REH cell (cell line): ENCODE results near the gene LLPH.

DNA sequence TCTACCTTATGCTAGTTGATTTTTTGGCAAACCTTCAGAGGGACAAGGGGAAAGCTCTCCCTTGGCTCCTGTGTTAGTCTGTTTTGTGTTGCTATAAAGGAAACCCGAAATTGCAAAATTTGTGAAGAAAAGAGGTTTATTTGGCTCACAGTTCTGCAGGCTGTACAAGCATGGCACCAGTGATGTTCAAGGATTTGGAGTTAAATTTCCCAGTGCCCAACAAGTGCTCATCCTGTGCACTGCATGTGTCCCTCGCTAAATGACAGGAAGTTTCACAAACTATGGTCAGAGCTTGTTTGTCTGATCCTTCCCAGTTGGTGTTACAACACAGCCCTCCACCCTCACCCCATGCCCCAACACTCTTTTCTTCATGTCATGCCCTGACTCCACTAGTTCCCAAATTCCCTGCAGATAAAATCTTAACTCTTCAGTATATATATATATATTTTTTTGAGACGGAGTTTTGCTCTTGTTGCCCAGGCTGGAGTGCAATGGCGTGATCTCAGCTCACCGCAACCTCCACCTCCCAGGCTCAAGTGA is 13.9 kb upstream of the RASSF3 start:
- PRO-cap: no peak

- PRO-cap: no peak
Measured at GRCh38 chr12:64679139-64680103, 69.1 kb downstream of the RASSF3 start.

- PRO-cap: bidirectional peak, plus-strand start at chr12:65170294, minus-strand start at chr12:65170145; bidirectional peak, plus-strand start at chr12:65170523, minus-strand start at chr12:65170493
Measured at GRCh38 chr12:65169854-65170786, 737 bp downstream of the LEMD3 start.

- PRO-cap: no peak
Measured at GRCh38 chr12:65327476-65328112, 49.1 kb downstream of the MSRB3 start.

DNA sequence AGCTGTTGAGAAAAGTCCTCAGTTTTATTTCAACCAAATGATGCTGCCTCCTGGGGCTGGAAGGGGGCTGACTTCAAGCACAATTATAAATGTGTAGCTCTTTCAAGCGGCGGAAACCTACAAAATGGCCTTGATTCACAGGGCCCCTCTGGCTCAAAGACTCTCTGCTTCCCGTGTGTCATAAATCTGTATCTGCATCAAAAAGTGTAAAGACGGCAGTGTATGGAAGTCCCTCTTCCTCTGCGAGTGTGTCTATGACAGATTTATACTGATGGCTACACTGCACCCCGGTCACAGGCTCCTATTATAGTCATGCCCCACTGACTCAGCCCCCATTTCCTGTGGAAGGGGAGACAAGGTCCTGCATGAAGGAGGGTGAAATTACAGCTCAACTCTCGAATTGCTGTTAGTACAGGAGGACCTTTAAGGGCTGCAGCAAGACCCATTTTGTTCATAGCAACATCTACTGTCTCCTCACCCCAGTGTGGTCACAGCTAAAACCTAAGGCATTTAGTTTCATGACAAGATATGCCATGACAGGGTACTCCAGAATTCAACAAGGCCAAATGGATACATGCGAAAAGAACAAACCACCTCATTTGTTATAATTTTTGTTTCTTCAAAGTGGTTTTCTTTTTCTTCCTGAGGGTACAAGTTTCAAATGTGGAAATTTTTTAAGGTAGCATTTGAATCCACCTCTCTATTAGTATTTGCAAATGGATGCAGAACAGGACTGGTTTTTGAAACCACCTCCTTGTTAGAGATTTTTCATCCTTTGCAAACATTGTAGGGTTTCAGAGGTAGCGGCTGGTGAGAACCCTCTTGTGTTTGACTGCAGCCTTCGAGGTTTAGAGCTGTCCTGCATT is 68.7 kb downstream of the HMGA2 start:
- PRO-cap: no peak

DNA sequence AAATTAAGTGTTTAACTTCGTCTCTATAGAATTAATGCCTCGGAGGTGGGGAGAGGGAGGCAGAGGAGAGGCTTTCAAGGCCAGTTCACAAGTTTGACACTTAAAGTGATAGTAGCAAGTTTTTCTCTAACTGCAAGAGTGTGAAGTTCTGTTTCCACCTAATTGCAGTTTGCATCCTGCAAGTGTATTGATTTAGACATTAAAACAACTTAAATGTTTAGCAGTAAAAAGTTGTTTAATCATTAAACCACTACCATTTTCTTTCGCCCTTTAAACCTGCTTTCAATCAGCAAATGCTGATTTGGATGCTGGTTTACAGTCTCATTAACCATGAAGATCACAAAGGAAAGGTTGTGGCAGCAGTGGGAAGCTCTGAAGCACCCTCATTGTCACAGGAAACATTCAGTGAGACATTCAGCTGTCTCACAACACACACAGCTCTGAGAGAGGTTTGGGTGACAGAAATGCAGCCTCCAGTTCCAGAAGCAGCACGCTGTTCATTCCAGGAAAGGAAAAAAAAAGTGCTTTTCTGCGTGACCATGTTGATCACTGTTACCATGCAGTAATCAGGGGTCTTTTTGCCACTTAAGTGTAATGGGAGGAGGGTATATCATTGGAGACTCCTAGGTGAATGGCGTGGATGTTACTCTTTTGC is 102.2 kb downstream of the HMGA2 start:
- PRO-cap: unidirectional peak, plus-strand start at position 324 of the sequence

GRCh38 chr12:66127704-66128034 is 2.9 kb downstream of the LLPH start:
- PRO-cap: no peak

DNA sequence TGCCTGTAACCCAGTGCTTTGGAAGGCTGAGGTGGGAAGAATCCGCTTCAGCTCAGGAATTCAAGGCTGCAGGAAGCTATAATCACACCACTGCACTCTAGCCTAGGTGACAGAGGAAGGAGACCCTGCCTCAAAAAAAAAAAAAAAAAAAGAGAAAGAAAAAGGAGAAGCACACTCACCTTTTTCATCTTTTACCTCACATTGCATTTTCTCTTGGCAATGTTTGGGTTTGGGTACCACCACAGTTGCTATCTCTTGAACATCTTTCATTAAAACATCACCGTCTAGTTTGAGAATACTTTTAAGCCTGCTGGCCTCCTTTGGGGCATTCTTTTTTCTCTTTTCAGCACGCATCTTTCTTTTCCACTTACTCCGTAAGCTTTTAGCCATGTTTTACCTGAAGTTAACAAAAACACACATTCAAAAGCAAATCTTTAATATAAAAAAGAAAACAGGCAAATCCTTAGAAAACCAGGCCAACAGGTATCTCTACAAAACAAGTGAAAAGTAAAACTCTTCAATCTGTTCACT is 1.8 kb downstream of the LLPH start:
- PRO-cap: no peak

DNA sequence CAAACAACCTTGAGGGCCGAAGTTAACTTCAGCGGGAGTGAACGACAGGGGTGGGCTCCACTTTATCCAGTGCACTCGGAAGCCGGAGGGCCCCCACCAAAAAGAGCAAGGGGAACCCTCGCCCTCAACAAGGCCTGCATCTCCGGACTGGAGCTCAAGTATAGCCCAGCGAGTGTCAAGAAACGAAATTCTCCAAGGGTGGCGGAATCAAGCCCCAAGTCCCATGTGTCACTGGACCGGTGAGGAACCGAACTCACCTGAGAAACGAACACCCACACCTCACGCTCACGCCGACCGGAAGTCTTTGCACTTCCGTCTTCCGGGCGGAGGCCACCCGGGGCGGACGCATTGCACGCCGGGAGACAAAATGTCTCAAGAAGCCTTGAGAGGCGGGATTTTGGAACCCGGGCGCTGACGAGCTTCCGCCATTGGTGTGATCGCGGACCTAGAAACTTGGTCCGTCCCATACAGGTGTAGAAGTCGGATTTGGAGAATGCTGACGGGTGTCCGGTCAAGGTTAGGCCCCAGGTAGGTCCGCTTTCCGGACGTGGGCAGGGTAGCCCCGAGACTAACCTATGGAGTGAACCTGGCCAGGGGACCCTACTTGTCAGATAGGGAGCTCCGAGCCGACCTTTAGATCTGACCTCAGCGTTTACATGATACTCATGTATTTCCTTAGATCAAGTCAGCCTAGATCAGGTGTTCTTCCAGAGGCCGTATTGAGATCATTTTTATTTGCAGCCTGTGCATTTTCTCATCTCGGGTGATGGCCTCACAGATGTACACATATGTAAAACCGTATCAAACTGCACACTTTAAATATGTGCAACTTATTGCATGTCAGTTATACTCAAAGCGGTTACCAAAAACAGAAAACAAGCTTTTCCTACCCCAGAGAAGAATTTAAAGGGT is at the start of gene LLPH:
Gene LLPH, minus strand, starts transcription at position 303 of the 912 bp plus-strand sequence.
- PRO-cap: bidirectional peak, plus-strand start at position 414 of the sequence, minus-strand start at position 302 of the sequence; bidirectional peak, plus-strand start at position 747 of the sequence, minus-strand start at position 641 of the sequence

GRCh38 chr12:66190417-66191213 is 1.6 kb downstream of the IRAK3 start:
- PRO-cap: no peak

- PRO-cap: bidirectional peak, plus-strand start at chr12:67269641, minus-strand start at chr12:67269151
Measured at GRCh38 chr12:67269074-67269198, 222 bp upstream of the CAND1 start.

- PRO-cap: bidirectional peak, plus-strand start at chr12:67648013, minus-strand start at chr12:67647925
Measured at GRCh38 chr12:67647853-67648161, 738 bp upstream of the DYRK2 start.

DNA sequence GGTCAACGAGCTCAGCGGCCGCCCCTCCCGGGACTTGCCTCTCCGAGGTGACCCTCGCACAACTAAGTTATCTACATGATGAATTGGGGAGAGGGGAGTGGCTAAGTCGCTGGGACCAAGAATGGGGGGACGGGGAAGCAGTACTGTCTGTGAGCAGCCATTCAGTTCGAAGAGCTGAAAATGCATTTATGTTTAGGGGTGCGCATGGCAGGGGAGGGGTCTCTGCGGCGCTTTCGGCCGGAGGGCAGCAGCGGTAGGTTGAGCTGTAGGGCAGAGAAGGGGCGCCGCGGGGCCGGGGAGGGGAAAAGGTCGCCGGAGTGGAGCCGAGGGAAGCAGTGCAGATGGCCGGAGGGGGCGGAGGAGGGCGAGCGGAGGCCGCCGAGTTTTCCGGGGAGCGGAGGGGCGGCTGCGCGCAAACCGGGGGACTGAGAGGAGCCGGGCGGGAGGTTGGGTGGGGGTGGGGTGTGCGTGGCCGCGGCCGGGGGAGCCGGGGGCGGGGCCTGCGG is 330 bp upstream of the DYRK2 start:
- PRO-cap: bidirectional peak, plus-strand start at position 119 of the sequence, minus-strand start at position 77 of the sequence; bidirectional peak, plus-strand start outside the sequence, minus-strand start at position 427 of the sequence

DNA sequence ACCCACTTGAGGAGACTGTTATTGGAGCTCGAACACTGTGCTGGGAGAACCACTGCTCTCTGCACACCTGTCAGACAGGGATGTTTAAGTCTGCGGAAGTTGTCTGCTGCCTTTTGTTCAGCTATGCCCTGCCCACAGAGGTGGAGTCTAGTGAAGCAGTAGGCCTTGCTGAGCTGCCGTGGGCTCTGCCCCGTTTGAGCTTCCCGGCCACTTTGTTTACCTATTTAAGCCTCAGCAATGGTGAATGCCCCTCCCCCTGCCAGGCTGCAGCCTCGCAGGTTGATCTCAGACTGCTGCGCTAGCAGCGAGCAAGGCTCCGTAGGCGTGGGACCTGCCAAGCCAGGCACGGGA is 143.5 kb downstream of the DYRK2 start:
- PRO-cap: no peak

DNA sequence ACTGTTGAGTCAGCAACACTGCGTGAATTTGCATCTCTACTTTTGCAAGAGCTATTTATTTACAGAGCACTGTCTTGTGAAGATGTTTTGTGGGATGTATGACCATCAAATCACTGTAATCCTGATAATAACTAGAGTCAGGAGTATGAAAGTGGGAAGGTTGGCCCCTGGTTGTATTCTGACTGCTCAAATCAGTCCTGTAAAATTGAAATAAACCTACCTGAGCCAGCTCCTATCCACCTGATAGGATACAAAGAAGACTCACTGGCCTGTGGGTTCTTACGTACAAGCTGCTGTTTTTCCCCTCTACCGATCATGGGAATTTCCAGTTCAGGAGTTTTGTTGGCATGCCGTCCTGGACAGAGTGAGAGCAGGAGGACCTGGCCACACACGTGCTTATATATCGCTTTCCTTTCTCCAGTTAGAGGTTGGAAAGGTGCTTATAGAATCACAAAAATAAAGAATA is 127.4 kb downstream of the IFNG start:
- PRO-cap: no peak

DNA sequence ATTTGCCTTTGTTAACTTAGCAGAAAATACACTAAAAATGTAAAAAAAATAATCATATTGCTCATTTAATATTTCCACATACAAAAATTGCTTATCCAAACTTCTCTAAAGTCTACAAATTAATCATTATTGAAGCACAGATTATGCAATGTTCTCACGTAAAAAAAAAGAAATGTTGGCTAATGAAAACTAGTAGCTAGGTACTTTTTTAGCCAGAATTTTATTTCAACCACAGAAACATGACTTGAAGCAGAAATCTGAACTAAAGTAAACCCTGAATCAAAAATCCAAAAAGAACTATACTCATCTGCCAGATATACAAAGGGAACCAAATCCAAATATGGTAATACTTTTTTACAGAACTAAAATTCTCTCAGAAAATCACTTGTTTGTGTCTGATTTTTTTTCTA is 78.5 kb upstream of the RAP1B start:
- PRO-cap: no peak

GRCh38 chr12:68539110-68539636 is 71.5 kb upstream of the RAP1B start:
- PRO-cap: no peak

DNA sequence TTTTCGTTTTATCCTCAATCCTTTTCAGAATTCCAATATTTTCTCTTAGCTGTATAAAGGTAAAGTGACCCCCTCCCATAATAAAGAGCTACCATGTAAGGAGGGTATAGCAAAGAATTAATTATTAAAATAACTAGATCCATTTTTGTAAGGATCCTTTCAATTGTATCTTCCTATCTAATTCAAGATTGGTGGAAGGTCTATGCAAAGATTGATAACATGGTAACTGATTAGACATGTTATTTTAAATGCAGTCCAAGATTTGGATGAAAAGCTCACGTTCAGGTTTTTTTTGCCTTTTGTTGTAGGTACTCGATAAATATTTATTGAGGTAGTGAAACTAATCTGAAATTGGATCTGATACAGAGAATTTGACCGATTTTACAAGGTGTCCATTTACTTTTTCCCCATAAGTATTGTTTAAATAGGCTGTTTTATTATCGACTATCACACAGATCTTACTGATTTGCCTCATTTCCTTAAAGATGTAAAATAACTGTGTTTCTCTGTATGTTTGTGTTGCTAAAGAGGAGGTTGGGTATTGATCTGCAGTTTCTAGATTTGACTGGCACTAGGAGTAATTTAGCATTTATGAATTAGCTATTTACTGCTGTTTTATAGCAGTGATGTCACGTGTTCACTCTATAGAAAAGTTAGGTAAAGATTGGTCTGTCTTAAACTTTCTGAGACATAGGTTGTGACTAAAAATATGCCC is 3.3 kb downstream of the RAP1B start:
- PRO-cap: no peak

DNA sequence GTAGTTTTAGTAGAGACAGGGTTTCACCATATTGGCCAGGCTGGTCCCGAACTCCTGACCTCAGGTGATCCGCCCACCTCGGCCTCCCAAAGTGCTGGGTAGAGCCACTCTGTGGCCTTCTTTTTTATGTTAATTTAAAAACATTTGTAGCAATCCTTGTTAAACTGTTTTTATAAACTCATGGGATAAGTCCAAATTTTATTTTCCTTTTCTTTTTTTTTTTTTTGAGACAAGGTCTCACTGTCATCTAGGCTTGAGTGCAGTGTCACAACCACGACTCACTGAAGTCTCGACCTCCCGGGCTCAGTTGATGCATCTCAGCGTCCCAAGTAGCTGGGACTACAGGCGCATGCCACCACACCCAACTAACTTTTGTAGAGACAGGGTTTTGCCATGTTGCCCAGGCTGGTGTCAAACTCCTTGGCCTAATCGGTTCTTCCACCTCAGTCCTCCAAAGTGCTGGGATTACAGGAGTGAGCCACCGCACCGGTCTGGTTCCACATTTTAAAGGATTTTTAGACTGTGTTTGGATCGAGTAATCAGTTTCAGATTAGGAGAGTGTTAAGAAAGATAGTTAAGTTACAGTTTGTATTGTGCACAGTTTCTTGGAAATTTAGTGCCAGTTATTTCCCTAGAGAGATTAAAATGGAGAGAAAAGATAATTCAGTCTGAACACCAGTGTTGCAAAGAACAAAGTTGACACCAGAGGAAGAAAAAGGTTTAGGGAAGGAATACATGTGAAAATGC is 9.9 kb downstream of the RAP1B start:
- PRO-cap: no peak

DNA sequence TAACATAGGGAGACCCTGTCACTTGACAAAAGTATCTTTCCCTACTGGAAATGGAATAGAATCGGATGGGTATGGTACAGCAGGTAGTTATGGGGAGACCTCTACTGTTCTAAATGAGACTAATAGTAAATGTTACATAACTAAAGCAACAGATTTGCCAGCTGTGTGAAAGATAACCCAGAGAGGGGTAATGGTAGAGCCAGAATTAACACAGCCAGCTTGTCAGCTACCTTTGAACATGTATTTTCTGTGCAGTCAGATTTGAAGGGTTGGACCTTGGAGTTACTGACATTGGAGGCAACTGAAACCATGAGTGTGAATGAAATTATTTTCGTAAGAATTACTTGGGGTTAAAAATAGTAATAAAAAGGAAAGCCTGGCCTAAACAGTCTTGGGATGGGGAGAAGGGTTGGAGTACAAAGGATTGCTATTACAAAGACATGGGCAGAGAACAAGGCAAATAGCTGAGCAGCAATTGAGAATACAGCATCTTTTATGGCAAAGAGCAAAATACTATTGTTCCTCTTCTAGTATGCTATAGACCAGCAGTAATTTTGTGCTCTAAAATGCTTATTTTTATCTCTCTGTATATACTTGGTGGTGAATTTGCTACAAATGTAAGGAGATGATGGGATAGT is 21.6 kb upstream of the NUP107 start:
- PRO-cap: no peak